Measurements from ENCODE around the gene MILR1.

GRCh38 chr17:63843378-63843905 is 957 bp upstream of the SMARCD2 start:
- PRO-cap: no peak

DNA sequence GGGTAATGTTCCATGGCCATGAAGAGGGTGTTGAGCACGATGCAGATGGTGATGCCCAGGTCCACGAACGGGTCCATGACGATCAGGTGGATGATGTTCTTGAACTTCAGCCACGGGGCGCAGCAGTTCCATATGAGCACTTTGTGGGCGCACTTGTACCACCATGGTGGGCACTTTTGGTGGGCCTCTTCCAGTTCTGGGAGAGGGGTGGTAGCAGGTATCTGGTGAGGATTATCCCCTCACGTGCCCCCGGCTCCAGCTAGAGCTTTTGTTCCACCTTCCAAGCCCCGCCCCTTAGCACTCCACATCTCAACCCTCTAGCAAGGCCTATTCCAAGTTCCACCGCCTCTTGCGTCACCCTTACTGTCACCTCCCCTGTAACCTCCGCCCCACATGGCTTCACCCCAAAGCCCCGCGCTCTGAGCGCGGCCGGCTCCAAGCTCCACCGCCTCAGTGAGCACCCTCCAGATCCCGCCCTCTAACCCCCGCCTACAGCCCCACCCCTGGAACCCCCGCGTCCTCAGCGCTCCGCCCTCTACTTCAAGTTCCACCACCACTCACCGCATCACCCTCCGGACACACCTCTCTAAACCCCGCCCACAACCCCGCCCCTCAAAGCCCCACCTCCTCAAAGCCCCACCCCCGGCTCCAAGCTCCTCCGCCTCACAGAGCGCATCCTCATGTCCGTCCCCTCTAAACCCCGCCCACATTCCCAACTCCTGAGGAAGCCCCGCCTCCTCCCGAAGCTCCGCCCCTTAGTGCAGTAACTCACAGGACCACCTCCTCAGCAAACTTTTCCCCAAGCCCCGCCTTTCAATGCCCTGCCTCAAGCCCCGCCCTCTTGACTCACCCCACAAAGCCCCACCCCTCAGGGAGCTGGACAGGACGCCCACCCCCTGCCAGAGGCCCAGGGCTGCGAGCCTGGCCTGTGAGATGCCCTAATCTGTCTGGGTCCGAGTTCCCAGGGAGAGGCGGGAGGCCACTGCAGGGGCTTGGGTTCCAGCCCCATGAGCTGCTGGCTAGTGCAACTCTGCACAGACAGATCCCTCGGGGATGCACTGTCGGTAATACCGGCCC is 11.1 kb downstream of the SCN4A start:
- PRO-cap: unidirectional peak, minus-strand start at position 452 of the sequence

GRCh38 chr17:63988495-63988982 is 9.6 kb upstream of the PRR29 start:
- PRO-cap: no peak

- PRO-cap: no peak
Observed at GRCh38 chr17:64006379-64007179, 8.4 kb downstream of the PRR29 start.

DNA sequence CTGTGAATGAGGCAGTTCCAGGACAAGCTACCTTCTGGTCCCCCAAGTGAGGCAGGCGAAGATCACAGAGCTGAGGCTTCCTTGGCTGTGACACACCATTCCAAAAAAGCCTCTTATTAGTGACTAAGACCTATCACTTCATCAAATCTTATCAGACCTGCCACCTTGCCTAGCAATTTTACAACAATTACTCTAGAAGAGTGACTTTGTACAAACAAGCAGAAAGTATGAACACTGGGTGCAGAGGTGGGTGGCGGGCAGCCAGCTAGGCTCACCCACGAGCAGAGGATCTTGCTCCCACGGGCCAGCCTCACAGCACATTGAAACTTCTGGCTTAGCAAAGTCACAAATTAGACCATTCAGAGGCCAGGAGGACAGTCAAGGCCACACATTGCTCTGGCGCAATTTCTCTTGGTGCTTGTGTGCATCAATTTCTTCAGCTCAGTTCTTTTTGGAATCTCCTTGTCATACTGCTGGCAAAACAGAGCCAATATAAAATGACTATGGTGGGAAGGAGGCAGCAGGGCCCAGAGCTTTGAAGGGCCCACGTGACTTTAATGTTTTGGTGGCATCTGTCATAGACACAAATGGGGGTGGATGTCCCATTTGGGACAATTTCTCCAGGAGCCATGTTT is 2.3 kb upstream of the ICAM2 start:
- PRO-cap: no peak

GRCh38 chr17:64062921-64063598 is 42.6 kb upstream of the ICAM2 start:
- PRO-cap: no peak

DNA sequence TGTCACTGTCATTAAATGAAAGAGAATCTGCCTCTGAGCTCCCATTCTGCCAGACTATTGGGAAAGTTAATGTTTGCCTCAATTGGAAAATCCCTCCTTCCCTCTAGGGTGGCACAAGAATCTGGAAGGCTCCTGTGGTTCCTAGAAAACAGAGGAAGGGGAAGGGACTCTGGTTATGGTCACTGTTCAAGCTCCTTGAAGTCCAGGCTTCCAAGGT is 50.5 kb upstream of the TEX2 start:
- PRO-cap: no peak

- PRO-cap: no peak
Observed at GRCh38 chr17:64320161-64321126, 57.4 kb upstream of the TEX2 start.

GRCh38 chr17:64369636-64370150 is 21.0 kb downstream of the PECAM1 start:
- PRO-cap: no peak

DNA sequence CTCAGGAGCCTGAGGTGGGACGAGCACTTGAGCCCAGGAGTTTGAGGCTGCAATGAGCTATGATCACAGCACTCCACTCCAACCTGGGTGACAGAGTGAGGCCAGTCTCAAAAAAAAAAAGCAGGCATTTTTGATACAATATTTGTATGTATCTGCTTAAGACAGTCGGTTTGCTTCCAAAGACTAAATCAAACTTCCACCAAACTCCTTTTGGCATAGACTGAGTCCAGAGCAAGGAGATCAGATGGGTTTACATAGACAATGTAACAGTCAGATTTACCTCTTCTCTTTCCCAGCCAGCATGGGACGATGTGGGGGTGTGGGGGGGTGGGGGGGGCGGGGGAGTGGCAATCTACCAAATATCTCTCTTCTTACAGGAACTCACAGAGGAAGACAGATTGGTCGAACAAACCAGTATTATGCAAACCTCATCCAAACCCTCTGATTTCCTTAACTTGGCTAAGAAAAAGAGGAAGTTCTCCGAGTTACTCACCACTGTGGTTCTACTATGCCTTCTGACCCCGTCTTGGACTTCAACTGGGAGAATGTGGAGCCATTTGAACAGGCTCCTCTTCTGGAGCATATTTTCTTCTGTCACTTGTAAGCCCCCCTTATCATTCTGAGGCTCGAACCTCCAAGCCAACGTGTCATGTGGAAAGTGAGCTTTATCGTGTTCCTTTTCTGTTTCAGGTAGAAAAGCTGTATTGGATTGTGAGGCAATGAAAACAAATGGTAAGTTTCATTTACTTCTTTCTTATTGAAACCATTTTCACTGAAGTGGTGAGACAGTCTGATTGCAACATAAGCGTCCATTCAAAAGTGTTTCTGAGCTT is at the start of gene MILR1:
TSS of gene MILR1 (plus strand) at position 492 of the 833 bp plus-strand sequence.
- PRO-cap: no peak

GRCh38 chr17:64572483-64573292 is 65.9 kb downstream of the CEP95 start:
- PRO-cap: no peak

- PRO-cap: unidirectional peak, minus-strand start at chr17:64707223
Observed at GRCh38 chr17:64706809-64707619, 44.9 kb upstream of the SMURF2 start.

DNA sequence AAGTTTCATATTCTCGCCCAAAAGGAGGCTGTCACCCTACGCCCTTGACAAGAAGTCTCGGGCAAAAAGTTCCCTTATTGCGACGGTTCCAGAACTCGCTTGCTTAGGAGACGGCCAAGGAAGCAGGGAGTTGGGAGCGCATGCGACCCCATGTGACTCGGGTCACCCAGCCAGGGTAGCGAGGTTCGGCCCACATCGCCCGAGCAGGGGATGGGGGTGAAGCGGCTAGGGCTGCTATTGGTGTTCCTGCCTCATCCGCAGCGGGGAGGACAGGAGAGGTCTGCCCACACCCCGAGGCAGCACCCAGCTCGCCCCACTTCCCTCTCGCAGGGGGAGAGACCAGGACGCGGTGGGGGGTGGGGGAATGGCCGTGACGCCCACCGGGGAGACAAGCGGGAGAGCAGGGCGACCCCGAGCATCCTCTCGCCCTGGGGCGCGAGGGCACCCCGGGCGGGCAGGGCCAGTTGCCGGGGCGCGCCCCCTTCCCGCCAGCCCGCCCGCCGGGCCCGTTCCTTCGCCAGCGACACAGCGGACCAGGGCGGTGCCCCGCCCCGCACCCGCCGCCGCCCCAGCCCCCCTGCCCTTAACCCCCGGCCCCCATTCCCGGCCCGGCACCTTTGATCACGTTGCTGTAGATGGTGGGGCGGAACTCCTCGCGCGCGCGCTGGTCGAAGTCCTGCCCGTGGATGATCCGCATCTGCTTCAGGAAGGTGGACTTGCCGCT is 682 bp downstream of the GNA13 start:
- PRO-cap: bidirectional peak, plus-strand start at position 202 of the sequence, minus-strand start at position 90 of the sequence

- PRO-cap: bidirectional peak, plus-strand start at chr17:65100827, minus-strand start at chr17:65100689
Observed at GRCh38 chr17:65099933-65101083, 36.9 kb upstream of the RGS9 start.

- PRO-cap: no peak
Observed at GRCh38 chr17:65472634-65473184, 88.7 kb downstream of the AXIN2 start.

DNA sequence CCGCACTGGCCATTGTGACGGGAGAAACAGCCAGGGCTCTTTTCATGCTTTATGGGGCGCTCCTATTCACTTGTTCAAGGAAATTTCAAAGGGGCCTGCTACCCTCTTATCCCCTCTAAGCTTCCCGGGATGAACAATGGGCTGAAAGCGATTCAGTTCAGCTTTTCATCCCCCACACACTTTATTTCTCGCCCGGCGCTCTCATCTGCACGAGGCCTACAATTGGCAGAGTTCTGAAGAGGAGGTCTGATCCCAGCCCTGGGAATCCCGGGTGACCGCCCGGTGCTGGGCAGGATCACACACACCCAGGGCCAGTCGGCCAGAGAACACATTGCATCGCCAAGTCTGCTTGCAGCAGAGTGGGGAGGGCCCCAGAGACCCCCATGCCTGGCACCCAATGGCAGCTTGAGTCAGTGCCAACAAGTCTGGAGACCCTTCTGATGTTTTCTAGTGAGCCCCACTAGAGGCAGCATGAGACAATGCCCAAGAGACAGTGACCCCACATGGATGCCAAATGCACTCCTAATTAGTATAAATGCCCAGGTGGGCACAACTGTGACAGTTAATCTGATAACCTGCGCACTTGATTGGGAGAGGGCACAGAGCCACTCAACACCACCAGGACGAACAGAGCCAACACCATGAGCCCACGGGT is 15.2 kb downstream of the AXIN2 start:
- PRO-cap: no peak

DNA sequence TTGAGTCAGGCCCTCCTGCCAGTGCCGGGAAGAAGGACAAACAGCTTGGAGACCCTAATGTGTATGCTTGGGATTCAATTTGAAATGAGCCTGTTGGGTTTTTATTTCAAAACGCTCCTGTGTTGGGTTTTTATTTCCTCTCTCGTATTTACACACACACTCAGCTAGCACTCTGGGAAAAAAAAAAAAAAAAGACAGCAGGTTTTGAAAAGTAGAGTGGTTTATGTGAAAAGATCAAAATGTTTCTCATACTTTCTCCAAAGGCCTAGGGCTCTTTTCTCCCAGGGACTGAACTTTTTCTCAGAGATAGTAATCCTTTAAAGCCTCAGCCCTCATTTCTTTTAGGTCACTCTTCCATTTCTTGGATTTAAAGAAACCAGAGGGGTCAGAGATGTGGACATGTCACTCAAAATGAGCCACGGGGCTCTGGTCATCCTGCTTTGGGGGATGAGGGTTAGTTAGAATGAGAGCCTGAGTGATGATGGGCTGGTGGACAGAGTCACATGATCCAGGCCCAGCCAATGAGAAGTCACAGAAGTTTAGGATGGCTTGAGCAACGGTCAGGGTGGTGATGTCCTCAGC is 33.6 kb upstream of the AXIN2 start:
- PRO-cap: no peak

GRCh38 chr17:65697629-65698003 is 136.2 kb upstream of the AXIN2 start:
- PRO-cap: no peak

DNA sequence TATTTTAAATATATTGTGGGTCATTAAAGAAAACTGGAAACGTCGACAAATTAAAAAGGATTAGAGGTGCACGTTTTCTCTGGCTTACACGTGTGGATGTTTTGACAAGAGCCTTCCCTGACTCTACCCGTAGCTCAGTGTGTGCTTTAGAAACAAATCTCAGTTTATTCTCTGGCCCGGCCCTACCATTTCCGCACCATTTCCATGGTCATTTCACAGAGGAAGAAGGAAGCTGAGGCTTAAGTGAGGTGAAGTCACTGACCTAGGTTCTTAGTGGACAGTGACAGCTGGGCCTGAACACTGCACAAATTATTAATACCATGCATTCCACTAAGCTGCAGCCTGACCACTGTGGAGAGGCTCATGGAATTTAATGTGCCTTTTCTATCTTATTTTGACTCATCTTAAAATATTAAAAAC is 990 bp downstream of the CEP112 start:
- PRO-cap: no peak

DNA sequence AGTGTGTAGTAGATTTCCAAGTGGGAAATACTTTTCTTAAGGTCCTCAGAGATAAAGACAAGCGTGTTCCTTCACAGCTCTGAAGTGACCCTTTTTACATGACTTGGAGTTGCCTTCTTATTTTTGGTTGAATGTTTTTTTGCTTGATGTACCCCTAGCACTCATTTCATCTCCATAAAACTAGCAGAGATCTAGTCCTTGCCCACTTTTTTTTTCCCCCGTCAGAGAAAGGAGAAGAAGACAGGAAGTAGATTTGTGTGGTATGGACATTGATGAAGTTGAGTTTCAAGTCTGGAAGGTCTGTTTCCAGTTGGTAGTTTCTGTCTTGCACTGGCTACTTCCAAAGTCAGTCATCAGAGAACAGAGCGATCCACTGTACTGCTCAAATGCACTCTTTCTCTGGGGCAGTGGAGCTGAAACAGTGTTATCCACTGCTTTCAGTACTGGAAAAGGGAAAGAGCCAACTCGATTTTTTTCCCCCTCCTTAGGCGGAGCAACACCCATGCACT is 7.2 kb downstream of the PRKCA start:
- PRO-cap: no peak